ENCODE data around the genes HNRNPDL and COPS4.

DNA sequence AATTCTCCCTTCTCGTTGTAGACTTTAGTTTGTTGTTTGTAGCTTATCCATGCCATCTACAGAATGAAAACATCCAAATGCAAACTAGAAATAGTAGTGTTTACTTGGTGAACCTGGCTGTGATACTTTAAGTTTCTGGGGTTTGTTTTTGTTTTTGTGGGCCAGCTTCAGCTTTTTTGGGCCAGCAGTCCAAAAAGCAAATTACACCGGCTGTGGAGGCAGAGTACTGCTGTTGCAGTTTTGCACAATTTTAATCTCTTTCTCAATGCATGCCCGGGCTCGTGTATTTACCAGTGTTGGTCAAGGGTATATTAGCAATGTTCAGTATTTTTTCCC is 1.6 kb upstream of the CNOT6L start:
- PRO-cap, result no peak
- RAMPAGE, long total RNA, 4 experiments, result no peak in any of the 4 experiments

DNA sequence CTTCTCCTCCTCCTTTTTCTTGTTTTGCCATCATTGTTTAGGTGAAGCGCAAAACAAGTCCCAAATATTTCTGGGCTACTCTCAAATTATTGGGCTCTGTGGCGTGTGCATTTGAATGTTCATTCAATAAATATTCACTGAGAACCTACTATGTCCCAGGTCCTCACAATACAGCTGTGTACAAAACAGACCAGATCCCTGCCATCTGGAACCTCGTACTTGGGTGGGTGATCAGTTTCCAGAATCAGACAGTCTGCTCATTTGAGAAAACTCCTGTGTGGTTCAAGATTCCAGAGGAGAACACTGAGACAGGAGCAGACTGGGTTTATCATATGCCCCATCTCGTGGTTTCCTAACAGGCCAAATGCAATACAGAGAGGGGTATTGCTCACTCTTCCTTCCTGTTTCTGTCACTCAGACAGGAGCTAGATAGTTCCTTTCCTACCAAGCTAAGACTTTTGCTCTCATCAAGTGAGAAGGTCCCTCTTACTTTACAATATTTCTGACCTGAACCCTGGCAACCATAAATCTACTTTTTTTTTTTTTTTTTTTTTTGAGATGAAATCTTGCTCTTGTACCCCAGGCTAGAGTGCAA is 106.4 kb downstream of the ANXA3 start:
- PRO-cap, result no peak
- RAMPAGE, long total RNA, 4 experiments, result no peak in any of the 4 experiments

- PRO-cap, result no peak
- RAMPAGE, long total RNA, 4 experiments, result no peak in any of the 4 experiments
These were observed 26.1 kb upstream of the BMP2K start for GRCh38 chr4:78749984-78750503.

DNA sequence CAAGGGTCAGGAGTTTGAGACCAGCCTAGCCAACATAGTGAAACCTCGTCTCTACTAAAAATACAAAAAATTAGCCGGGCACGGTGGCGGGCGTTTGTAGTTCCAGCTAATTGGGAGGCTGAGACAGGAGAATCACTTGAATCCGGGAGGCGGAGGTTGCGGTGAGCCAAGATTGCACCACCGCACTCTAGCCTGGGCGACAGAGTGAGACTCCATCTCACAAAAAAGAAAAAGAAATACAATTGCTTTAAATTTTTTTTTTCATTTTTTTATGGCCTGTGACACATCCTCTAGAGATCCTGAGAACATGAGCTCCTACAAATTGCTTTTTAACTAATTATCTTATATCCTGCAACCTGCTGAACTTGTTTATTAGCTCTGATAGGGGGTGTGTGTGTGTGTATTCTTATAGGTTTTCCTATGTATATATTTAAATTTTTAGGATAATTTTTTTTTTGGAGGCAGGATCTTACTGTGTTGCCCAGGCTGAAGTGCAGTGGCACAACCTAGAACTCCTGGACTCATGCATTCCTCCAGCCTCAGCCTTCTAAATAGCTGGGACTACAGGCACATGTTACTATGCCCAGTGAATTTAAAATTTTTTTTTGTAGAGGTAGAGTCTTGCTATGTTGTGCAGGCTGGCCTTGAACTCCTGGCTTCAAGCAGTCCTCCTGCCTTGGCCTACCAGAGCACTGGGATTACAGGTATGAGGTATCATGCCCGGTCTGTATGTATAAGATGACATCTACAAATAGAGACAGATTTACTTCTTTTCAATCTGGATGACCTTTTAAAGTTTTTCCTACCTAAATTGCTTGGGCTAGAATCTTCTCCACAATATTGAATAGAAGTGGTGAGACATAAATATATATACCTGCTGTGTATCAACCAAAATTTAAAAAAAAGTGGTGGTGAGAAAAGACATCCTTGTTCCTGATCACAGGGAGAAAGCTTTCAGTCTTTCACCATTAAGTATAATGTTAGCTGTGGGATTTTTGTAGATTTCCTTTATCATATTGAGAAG is 29.9 kb downstream of the BMP2K start:
- PRO-cap, result no peak
- RAMPAGE, long total RNA, 4 experiments, result no peak in any of the 4 experiments

DNA sequence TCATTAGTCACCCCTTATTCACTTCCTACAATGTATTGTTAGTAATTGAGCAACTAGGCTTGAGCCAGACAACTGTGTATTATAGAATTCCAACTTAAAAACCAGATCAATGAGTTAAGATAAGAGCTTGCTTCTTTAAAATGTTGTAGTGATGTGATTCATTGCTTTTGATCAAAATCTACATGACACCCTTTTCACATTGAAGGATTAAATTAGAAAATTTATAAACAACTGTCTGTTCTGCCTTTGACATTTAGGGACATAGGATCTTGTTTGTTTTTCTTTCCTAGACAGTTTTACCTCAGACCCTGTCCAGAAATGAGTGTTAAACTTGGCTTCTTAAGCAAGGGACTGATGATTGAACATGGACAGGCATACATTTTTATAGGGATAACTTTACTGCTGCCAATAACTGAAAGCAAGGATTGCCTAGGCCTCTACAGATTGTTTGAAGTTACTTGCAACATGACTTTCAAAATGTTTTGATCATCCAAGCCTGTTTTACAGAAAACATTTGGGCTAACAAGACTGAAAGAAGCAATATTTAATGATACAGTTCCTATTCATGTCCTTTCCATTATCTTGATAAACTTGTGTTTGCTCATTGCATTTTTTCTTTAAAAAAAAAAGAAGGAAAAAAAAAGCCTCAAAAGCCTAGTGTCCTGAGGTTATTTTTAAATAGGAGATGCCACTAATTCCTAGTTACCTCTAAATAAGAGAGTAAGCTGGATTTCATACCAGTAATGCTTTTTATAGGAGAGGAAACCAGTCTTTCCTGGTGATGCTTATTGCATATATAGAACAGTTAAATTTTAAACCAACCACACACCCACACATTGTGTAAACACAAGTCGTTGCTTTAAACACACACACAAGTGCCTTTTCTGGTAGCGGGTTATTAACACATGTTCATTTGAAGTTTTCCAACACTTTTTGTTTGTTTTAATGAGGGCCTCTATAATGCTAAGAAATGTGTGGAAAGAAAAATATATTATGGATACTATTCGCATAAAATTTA is 2.5 kb downstream of the ANTXR2 start:
- PRO-cap, result no peak
- RAMPAGE, long total RNA, 4 experiments, result no peak in any of the 4 experiments

DNA sequence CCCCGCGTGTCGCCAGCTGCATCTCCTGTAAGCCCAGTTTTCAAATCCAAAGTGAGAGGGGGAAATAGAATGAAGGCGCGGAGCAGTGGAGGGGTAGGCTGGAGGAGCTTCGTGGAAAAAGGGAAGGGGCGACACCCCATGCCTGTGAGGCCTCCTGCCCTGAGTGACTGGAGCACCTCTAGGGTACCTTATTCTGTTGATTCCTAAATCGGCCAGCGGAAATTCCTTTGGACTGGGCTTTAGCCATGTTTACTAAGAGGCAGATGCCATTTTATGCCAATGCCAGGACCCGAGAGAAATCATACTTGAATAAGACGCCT is 1.2 kb downstream of the BMP3 start:
- PRO-cap, result no peak
- RAMPAGE, long total RNA, 4 experiments, result no peak in any of the 4 experiments

DNA sequence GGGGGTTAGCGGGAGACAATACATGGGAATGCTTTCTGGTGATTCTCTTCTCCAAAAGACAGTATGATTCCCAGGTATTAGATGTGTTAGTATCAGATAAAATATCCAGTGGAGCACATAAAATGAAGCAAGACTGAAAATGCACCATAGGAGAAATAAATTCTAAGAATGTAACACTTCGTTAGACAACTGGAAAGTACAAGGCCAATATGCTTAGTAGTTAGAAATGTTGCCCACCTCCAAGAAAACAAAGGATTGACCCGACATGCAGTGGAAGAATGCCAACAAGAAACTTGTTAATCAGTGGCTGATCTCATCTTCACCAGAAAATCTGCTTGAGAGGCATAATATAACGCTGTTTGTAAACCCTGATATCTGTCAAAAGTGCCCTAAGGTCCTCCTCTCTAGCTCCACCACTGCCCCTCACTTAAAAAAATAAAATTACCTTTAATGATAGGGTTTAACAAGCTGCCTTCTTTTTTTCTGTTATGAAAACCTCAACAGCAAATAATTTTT is 1.9 kb downstream of the RASGEF1B start:
- PRO-cap, result no peak
- RAMPAGE, long total RNA, 4 experiments, result no peak in any of the 4 experiments

DNA sequence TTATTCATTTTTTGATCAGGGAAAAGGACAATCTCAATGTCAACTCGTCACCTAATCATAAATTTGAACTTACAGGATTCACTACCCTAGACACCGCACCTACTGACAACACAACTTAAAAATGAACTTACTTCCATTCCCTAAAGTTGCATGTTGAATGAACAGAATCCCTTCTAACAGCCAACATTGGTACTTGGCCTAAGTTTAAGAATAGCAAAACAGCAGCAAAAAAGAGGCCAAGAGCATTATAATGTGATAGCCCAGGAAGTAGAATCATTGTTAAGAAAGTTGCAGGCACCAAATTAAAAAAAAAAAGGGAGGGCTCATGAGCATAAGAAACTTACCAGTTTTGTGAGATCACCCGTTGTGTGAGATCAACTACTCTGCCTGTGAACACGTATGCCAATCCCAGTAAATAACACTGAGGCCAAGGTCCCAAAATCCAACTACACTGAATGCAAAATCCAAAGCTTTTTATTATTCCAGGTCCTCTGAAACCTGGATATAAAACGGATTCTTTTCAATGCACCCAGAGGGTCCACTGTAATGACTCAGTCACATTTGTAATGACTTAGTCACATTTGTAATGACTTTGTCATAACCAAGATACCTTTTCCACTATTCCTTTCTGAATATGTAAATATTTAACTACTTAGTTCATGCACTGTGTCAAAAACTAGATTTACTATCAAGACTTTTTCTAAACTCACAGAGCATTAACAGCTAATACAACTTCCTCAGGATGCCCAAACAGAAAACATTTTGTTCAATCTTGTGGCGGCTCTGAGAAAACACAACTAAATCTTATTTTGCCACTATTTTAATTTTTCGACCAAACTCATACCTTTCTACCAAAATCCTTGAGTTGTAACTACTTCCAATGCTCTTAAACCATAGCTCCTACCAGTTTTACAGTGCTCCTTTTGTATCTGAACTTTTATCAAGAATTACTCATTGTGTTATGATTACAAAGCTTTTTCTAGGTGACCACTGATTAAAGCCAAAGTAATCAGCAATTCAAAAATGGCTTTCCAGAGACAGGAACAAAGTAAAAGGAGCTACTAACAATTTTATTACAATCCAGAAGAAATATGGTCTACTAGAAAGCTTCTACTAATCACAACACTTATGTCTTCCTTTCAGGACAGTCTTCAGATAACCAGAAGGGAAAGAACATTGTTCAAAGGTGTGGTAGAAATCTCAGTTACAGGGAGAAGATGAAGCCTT is 6.6 kb downstream of the HNRNPDL start:
- PRO-cap, result no peak
- RAMPAGE, long total RNA, 4 experiments, result no peak in any of the 4 experiments

GRCh38 chr4:82429698-82430549 is at the start of gene HNRNPDL:
HNRNPDL (minus strand) TSS chr4:82430462.
- PRO-cap, result unidirectional peak, minus-strand start at chr4:82430409; unidirectional peak, minus-strand start at chr4:82430456
- RAMPAGE, long total RNA, 4 experiments, result no peak in any of the 4 experiments

DNA sequence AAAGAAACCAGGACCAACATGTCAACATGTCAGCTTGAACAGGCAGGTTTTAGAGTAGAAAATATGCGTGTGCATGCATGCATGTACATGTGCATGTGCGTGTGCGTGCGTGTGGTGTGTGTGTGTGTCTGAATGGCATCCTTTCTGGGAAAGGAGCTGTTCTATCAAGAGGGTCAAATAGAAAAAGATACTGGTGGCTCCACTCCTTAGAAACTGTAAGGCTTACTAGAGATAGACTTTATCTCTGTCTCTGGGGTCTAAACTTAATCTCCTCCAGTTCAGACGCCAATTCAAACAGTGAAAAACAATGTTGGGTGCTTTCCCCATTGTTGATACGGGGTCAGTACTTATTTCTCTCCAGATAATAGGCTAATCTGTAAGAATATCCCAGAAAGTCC is 110.4 kb downstream of the SCD5 start:
- PRO-cap, result no peak
- RAMPAGE, long total RNA, 4 experiments, result no peak in any of the 4 experiments

GRCh38 chr4:82900333-82900588 is 274 bp upstream of the THAP9 start:
- PRO-cap, result unidirectional peak, minus-strand start at chr4:82900478
- RAMPAGE, long total RNA, 4 experiments, result start-site peak on the minus strand in 4 of 4 experiments, at chr4:82900476-82900571 at its widest, 115 to 450 reads per replicate

DNA sequence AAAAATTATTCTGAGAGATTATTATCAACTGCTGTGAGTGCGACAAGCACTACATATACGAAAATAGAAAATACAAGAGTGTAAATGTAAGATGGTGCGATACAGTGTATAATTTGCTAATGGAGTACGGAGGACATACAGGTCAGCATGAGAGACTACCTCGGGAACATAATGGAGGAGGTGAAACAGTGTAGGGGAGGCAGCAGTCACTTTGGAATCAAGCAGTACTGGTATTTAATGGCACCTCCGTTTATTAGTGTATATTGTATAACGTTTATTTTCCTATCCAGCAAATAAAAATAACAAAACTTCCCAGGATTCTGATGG is 2.9 kb upstream of the LIN54 start:
- PRO-cap, result no peak
- RAMPAGE, long total RNA, 4 experiments, result no peak in any of the 4 experiments

DNA sequence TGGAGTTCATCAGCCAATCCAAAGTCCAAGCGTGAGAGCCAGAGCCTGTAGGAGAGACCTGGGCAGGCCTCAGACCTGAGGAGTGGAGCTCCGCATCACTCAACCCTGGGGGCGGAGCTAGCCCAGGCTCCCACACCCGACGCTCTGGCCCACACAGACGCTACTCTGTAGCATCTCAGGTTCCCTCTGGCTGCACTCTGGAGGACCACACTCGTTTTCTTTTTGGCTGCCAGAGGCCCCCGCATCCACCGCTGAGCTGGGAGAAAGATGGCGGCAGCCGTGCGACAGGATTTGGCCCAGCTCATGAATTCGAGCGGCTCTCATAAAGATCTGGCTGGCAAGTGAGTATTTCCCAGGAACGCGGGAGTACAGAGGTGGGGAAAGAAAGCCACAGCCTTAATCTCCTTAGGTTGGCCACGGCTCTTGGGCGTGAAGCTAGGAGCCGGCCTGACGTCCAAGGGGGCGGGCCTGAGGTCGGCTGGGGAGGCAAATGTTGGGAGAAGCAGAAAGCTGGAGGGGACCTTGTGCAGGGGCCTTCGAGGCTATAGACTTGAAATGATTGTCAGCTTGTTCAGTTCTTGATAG is at the start of gene COPS4:
Gene COPS4, plus strand, starts transcription at position 226 of the 585 bp plus-strand sequence.
- PRO-cap, result no peak
- RAMPAGE, long total RNA, 4 experiments, result start-site peak on the plus strand in 3 of 4 experiments, centred at positions 207 to 247 of the sequence, 380 to 571 reads per replicate

DNA sequence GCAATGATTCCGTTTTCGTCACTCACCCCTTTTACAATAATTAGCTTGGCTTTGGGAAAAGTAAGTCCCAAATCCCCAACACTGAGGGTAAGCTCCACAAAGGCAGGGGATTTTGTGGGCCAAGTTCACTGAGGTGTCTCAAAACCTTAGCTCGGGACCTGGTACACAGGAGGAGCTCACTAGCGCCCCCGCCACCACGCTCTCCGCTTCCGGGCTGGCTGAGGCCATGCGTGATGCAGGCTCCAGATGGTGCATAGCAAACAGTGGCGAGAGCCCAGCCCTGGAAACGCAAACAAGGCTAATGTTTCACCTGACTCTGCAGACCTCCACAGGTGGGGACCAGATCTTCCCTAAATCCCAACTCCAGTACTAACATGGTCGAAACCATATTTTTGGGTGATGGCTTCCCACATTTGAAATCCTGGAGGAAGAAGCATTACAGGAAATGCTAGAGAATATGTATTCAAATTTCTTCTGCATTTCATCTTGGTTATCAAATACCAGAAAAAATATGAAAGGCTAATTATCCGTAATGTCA is 4.1 kb downstream of the PLAC8 start:
- PRO-cap, result no peak
- RAMPAGE, long total RNA, 4 experiments, result no peak in any of the 4 experiments

GRCh38 chr4:83255575-83256017 is 29.0 kb downstream of the COQ2 start:
- PRO-cap, result no peak
- RAMPAGE, long total RNA, 4 experiments, result no peak in any of the 4 experiments

GRCh38 chr4:83262582-83263222 is 21.9 kb downstream of the COQ2 start:
- PRO-cap, result no peak
- RAMPAGE, long total RNA, 4 experiments, result no peak in any of the 4 experiments

DNA sequence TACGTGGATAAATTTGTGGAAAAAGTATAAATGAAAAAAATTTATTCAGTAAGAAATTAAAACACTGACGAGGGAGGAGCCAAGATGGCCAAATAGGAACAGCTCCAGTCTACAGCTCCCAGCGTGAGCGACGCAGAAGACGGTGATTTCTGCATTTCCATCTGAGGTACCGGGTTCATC is 372.5 kb downstream of the NKX6-1 start:
- PRO-cap, result no peak
- RAMPAGE, long total RNA, 4 experiments, result no peak in any of the 4 experiments

- PRO-cap, result no peak
- RAMPAGE, long total RNA, 4 experiments, result no peak in any of the 4 experiments
These were observed 1.4 kb downstream of the NKX6-1 start for GRCh38 chr4:84497589-84498196.

DNA sequence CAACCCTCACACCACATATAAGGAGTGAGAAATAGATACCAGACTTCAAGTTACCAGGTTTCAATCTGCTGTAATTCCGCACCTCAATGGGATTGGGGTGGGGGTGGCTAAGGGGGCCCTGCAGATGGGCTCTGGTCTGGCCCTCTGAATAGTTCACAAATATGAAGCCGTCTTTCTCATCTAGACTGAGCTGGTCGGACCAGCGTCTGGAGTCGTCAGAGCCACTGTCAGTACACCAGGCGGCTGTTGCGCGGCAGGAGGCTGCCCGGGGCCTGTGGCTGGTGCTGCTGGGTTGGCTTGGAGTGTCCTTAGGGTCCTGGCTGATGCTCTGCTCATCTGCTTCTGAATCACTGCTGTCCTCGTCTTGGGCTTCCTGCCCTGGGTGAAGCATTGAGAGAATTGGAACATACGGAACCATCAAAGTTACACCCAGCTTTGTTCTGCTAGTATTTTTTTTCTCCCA is 96.0 kb downstream of the CDS1 start:
- PRO-cap, result no peak
- RAMPAGE, long total RNA, 4 experiments, result no peak in any of the 4 experiments

GRCh38 chr4:84683844-84684155 is 100.9 kb downstream of the CDS1 start:
- PRO-cap, result no peak
- RAMPAGE, long total RNA, 4 experiments, result no peak in any of the 4 experiments